Gastroesophageal sphincter (tissue), 4 donors: ENCODE data around the genes ZNF280C, GPR119 and RAP2C.

DNA sequence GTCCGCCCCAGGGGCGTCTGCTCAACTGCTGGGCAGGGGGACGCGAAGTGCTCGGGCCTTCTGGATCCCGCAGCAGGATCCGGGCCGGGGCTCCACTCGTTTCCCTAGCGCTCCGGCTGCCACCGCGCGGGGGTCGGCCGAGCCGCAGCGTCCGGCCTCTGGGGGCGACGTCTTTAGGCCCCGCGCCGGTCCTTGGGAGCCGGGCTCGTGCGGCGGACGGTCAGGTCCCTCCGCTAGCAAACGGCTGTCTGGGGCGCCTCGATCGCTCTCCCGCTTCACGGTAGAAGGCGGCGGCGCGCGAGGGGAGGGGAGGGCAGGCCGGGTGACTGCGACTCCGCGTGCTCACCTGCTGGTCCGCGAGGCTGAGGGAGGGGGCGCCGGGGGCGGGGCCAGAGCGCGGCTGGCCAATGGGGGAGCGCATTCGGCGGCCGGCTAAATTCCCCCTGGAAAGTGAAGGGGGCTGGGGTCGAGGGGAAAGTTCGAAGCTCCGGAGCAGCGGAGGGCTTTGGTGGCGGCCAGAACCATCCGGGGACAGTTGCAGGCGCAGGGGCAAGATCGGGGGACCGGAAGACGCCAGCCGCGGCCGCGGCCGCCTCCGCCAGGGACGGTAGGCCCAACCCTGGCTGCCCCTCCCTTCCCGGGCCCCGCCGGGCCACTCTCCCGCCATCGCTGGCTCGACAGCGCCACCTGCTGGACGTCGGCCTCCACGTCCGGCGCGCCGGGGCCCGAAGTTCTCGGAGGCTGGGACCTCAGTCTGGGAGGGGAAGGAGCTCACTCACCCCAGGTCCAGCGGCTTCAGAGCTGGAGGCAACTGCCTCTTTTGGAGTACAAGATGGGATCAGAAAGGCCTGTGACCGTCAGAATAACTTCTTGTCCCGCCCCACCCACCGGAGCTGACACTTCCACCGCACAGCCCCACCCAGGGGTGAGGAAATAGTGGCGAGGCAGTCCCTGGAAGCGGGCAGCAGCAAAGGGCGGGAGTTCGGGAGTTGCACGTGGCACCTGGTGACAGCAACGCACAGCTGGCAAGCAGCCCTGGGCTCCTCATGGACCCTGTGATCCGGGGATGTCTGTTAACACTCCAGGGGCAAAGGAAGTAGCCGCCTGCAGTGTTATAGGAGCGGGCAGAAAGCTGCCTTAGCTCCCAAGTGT, 49.9 kb downstream of the ELF4 start:
- PRO-cap = no peak
- RAMPAGE, long total RNA, 4 experiments = no peak in any of the 4 experiments

DNA sequence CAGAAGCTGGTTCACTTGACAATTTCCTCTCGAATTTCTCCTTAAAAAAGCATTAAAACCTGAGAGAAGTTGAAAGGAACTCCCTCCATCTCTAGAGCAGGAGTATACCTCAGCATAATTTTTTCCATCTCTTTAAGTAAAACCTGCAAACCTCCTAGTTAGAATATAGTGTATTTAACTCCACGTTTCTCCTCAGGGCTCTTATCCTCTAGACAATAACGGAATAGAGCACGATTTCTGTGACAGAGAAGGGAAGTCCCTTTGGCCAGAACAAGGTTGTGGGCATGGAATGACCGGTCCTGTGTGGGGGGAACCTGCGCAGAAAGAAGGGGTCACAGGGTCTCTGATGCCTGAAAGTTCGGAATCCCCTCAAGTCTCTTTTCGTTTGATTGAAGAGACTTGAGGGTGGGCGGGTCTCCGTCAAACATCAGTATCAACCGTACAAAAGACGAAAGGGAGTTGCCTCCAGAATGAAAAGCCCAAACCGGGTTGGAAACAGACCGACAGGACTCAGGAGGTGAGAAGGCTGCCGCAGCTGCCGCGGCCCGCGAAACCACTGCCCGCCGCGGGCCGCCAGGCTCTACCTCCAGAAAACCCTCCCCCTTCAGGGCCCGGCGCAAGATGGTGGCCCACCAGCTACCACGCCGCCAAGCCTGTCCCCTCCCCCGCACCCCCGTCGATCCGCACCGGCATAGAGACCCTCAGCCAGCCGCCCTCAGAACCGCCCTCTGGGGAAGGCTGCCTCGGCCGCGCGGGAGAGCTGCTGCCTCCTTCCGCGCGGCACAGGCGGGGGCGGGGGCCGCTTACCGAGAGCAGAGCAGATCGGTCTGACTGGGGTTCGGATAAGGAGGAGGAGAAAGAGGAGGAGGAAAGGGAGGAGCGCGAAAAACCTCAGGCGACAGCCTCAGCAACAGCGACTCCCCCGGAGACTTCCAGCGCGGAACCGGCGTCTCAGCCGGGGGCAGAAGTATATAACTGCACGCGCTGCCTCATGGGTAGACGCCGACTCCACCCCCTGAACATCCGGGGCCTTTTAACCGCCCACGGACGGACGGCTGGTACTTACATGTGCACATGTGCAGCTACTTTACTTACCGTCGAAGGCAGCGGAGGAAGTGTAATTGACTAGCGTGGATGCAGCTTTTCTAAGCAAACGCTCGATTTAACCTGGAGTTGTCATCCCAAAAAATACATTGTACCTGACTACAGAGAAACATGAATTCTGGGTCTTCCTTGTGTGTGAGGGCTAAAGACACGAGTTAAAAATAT, at the start of gene ZNF280C:
TSS of gene ZNF280C (minus strand) at position 945 of the 1,269 bp plus-strand sequence.
- PRO-cap = unidirectional peak, minus-strand start at position 558 of the sequence; bidirectional peak, plus-strand start at position 1,022 of the sequence, minus-strand start at position 945 of the sequence
- RAMPAGE, long total RNA, 4 experiments = start-site peak on the minus strand in 3 of 4 experiments, centred at positions 846 to 855 of the sequence, 20 to 29 reads per replicate

DNA sequence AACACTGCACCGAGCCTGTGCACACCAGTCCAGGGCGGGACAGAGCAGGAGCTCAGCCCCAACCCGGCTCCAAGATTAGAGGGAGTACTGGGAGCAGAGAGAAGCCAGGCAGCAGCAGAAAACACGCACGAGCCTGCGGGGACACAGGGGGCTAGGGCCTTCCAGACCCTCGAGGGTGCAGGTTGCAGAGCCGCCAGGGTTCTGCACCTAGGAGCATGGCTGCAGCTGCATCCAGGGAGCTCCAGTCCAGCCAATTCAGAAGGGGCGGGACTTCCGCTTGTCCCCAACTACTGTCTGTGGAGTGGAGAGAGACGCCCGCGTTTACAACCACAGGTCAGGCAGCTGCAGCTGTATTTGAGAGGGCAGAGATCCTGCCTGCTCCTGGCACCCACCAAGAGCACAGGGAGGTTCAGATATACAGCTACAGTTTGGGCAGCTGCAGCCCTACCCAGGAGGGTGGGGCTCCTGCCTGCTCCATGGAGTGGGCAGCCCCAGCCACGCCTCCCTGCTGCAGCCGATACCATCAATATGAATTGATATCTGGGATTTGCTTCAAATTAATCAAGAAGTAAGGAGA, 31.0 kb upstream of the ZNF280C start:
- PRO-cap = no peak
- RAMPAGE, long total RNA, 4 experiments = no peak in any of the 4 experiments

GRCh38 chrX:130385498-130385927, at the start of gene GPR119:
GPR119 (minus strand) TSS chrX:130385674.
- PRO-cap = no peak
- RAMPAGE, long total RNA, 4 experiments = no peak in any of the 4 experiments

DNA sequence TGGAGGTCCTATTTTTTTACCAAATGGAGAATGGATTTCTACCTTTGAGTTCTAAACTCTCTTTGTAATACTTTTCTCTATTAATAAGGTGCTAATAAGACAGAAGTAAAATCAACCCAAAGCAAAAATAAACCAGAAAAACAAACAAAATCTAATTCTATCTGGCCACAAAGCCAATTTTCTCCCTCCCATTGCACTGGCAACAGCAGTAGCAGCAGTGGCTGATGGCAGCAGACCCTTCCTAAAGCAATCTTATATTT, 54.7 kb downstream of the ENOX2 start:
- PRO-cap = no peak
- RAMPAGE, long total RNA, 4 experiments = no peak in any of the 4 experiments

DNA sequence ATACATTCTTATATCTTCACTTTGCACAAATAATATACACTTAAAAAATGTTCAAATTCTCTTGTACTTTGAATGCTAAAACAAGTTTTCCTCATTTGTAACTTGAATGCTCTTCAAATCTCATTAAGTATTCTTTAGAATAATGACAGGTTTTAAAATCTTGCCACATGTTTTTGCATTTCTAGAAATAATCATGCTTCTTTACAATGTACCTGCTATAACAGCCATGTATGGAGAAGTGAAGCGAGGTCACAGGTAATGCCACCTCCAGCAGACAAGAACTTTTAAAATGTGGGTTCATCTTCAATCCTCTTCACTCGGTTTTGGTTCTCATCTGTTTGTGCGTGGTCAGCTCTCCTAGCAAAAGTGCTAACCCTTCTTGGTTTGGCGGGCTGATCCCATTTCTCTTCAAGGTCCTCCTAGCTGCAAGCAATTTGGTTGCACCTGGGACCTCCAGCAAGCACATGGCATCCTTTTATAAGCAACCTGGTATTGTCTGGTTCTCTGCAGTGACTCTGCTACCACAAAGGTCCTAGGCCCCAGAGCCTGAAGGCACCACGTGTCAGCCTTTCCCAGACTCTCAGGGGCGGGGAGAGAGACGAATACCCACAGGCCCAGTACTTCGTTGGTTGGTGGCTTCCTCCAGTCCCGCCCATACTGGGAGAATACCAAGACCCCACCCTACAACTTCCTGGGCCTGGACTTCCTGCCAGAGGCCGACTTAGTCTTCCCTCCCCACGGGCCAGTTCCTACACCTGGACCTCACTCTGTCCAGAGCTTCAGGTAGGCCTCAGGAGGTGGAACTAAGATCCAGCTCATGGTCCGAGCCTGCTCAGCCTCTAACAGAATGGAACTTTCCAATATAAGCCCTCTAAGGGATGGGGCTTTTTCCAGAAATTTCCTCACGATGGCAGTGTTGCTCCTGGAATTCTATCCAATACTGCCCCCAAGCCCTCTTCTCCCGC, 192.7 kb upstream of the STK26 start:
- PRO-cap = no peak
- RAMPAGE, long total RNA, 4 experiments = start-site peak on the minus strand in 1 of 4 experiments, centred at position 561 of the sequence, 13 reads per replicate

GRCh38 chrX:132216404-132216707, 2.9 kb downstream of the RAP2C start:
- PRO-cap = no peak
- RAMPAGE, long total RNA, 4 experiments = no peak in any of the 4 experiments

DNA sequence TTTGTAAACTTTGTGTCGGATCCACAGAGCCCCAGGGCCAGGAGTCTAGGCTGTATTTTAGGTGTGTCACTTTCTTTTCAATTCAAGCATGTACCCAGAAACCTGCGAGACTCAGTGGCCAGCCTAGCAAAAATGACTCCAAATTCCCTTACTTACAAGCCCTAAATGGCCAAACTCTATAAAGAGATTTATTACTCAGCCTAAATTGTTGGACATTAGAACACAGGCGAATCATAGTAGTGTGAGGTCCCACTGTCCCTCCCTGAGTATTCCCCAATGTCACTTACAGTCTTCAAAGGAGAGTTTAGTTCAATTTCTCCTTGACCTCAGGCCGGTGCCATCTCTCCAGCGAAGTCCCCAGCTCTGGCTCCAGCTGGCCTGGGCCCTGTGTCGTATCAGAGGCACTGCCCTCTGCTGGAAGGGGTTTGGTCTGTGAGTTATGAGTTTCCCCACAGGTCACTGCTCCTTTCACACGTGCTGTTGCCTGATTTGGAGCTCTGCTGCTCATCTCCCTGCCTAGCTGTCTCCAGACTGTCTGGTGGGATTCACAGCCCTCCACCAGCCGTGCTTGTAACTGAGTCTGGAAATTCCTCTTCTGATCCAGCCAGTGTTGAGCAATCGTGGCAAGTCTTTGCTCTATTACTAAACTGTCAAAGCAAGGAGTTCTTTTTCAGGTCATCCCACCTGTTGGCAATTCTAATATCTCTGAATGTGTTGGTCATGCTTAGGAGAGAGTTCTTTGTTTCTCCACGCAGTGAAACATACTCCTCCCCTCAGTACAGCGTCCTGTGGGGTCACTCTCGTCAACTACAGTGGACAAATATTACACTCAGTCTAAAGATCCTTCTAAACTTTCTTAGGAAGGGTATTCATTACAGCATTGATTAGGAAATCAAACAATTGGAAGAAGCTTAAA, at the start of gene RAP2C:
TSS of gene RAP2C (minus strand) at position 365 of the 916 bp plus-strand sequence.
- PRO-cap = bidirectional peak, plus-strand start at position 471 of the sequence, minus-strand start at position 365 of the sequence
- RAMPAGE, long total RNA, 4 experiments = start-site peak on the minus strand in 4 of 4 experiments, centred at positions 360 to 381 of the sequence, 37 to 117 reads per replicate

DNA sequence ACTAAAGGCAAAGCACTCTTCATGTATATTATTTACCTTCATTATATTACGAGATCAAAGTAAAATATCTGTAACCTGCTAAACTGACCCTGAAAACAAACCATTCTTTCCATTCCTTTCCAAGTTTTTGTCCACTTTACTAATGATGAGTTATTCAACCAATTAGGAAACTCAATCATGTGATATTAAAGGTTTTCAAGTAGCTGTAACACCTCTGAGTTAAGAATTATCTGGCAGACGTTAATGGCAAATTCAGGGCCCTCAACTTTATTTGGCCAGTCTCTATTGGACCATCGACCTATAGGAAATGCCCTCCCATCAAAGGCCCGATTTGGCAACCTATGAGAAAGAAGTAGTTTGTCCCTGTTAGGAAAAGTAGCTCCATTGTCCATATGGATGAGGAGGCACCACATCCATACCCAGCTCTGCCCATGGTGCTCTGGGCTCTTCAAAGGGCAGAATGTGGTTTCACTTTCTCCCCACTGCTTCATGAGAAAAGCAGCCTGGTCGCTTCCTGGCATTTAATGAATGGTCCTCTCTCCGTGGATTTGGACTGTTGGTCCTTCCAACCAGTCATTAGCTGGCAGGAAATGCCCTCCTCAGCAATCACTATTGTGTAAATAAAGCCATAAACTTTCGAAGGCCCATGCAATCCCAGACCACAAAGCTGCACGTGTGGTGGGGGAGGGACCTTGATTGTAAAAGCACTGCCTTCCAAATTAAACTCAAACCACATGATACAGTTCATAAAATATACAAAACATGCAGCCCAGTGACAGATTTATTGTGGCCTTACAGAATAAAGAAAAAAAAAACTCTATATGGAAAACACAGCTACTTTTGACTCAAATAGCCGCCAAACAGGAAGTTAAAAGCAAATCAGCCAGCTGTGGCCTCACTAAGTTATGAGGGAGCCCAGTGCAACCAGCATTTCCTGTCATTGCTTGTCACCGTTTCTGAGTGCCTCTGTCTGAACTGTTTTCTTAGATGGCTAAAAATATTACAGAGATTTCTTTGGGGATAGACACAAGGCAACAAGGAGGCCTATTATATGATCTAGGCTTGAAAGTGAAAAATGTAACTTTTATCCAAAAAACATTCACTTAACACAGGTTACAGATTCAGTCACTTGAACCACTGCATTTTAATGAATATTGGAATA, 8.2 kb downstream of the MBNL3 start:
- PRO-cap = no peak
- RAMPAGE, long total RNA, 4 experiments = no peak in any of the 4 experiments

- PRO-cap = no peak
- RAMPAGE, long total RNA, 4 experiments = no peak in any of the 4 experiments
Measured at GRCh38 chrX:133009572-133010167, 51.2 kb upstream of the HS6ST2 start.

DNA sequence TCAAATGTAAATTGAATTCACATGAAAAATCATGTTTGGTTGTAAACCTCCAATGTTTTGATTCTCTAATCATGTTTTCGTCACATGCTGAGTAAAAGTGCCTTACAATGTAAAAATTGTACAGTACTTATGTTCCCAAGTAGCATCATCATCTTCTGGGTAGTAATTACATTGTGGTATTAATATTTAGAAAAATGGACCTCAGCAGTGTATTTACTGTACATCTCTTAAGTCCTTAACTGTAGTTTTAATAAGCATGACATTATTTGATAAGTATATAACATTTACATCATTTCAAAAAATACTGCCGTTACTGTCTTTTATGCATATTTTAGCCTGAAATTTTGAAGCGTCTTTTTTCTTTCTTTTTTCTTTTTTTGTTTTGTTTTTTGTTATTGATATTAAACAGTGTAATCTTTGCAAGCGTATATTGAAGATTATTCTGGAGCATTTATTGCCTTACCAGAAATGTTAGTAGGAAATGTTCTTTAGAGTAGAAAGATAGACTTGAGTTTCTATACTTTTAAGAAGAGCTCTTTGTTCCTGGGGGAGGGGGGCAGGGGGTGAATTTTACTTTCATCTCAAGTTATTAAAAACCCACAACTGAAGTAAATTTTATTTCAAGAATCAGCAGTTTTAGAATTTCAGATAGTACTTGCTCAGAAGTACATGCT, 32.1 kb upstream of the HPRT1 start:
- PRO-cap = no peak
- RAMPAGE, long total RNA, 4 experiments = no peak in any of the 4 experiments

GRCh38 chrX:134793784-134794459, 3.1 kb downstream of the PABIR2 start:
- PRO-cap = no peak
- RAMPAGE, long total RNA, 4 experiments = no peak in any of the 4 experiments

- PRO-cap = no peak
- RAMPAGE, long total RNA, 4 experiments = no peak in any of the 4 experiments
Measured at GRCh38 chrX:134881237-134881618, 33.8 kb downstream of the MOSPD1 start.

- PRO-cap = no peak
- RAMPAGE, long total RNA, 4 experiments = no peak in any of the 4 experiments
Measured at GRCh38 chrX:135286198-135286882, 22.9 kb upstream of the ETDC start.

GRCh38 chrX:135345308-135345847, 782 bp downstream of the ZNF449 start:
- PRO-cap = no peak
- RAMPAGE, long total RNA, 4 experiments = no peak in any of the 4 experiments

- PRO-cap = no peak
- RAMPAGE, long total RNA, 4 experiments = no peak in any of the 4 experiments
Measured at GRCh38 chrX:135973139-135973347, 745 bp downstream of the MMGT1 start.

- PRO-cap = bidirectional peak, plus-strand start at chrX:136055723, minus-strand start at chrX:136055733; bidirectional peak, plus-strand start at chrX:136056165, minus-strand start at chrX:136055848
- RAMPAGE, long total RNA, 4 experiments = start-site peak on the minus strand in 1 of 4 experiments, at chrX:136055797-136055861 at its widest, 7 reads per replicate
Measured at GRCh38 chrX:136055592-136056463, 70.6 kb downstream of the SLC9A6 start.

DNA sequence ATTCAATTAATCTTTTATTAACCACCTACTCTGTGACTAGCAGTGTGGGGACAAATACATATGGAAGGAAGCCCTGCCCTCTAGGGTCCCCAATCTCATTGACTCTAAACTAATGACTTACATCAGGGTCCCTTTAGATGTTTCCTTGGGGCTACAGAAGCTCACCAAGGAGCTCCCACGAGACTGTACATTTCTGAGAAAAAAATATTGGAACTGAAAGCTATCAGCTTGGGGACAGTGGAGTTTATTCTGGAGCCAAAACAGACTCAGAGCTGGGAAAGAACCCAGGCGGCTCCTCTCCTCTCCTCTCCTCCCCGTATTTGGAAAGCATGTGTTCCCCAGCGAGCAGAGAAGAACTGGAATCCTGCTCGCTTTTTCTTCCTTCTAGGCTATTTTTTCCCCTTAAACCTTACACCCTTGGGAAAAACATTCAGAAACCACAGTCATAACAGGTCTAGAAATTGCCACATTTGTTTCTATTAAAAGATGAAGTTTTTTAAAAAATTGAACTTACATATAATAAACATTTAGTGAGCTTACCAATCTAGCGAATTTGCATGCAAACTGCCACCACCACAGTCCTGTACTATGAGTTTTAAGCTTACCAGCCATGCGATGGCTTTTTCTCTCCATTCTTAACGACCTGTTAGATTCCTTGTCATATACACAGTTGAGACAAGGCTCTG, 4.4 kb upstream of the MAP7D3 start:
- PRO-cap = bidirectional peak, plus-strand start at position 330 of the sequence, minus-strand start at position 322 of the sequence
- RAMPAGE, long total RNA, 4 experiments = no peak in any of the 4 experiments

GRCh38 chrX:136491383-136491790, 3.6 kb downstream of the BRS3 start:
- PRO-cap = no peak
- RAMPAGE, long total RNA, 4 experiments = no peak in any of the 4 experiments

GRCh38 chrX:136509971-136510324, 12.6 kb downstream of the HTATSF1 start:
- PRO-cap = no peak
- RAMPAGE, long total RNA, 4 experiments = no peak in any of the 4 experiments